ENCODE data around the gene MPP7.

DNA sequence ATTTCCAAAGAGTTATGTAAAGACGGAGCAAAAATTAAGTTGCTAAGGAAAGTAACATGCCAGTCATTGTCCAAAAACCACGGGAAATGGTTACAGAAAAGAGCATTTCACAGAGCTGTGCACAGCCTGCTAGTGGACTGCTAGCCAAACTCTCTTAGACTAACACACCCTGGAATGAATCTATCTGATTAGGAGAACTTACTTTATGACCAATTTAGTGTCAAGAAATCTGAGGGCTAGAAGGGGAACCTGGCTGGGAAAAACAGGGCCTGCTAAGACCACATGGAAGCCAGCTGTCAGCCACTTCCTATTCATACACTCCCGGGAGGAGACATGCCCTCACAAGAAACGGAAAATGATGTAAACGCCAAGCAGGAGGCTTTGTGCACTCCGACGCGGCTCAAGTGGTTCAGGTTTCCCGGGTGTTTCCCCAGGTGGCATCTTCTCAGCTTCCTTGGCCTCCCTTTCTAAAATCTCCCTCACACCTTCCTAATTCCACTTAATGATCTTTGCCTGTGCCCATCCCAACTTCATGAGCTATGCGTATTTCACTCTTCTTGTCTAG, 54.7 kb downstream of the MPP7 start:
- PRO-cap, result no peak
- RRBS, result 40% methylated on average over 6 of the region's 10 CpGs

DNA sequence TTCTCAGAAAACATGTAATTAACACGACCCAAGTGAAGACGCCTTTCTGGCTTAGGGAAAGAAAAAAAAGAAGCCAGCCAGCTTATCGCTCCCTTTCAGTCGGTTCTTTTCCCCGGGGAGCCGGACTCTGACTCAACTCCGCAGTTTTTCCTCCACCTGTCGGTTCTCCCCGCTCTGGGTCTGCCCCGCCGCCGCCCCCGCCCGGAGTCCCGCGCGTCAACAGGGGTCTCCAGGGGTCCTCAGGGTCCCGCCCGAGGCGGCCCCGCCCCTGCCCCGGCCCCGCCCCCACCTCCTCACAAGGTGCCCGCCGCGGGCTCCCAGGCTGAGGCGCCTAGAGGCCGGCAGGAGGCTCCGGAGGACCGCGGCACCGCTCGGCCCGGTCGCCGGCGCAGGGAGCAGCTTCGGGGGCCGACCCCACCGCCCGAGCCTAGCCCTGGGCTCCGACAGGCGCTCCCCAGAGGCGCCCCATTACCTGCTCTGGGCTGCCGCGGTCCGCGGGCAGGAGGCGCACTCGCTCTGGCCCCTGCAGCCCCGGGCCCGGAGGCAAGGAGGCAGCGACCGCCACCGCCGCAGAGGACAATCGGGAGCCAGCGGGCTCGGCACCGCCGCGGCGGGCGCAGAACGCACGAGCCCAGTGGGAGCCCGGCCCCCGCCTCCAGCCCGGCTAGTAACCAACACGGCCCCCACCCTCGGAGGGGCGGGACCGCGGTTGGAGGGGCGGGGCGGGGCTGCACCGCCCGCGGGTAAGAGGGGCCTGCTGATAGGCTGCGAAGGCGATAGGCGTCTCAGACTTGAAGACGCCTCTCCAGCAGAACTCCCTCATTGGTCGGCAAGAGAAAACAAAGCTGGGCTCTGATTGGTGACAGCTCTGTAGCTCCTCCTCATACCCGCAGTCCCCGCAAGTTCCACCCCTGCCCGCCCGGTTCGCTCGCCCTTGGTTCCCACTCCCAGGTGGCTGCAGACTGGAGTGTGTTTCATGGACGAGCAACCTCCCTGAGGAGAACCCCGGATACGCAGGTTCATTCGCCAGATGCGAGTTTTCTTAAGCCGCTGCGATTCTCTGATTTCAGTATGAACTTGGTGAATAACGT, at the start of gene MPP7:
Gene MPP7, minus strand, starts transcription at position 676 of the 1,091 bp plus-strand sequence.
- PRO-cap, result bidirectional peak, plus-strand start at position 344 of the sequence, minus-strand start at position 182 of the sequence; bidirectional peak, plus-strand start at position 960 of the sequence, minus-strand start at position 623 of the sequence
- RRBS, result 2% methylated on average over 37 of the region's 98 CpGs

- PRO-cap, result no peak
- RRBS, result no CpG with 5 or more reads among the region's 4 CpGs
Observed at GRCh38 chr10:28559118-28559659, 26.3 kb downstream of the WAC start.

DNA sequence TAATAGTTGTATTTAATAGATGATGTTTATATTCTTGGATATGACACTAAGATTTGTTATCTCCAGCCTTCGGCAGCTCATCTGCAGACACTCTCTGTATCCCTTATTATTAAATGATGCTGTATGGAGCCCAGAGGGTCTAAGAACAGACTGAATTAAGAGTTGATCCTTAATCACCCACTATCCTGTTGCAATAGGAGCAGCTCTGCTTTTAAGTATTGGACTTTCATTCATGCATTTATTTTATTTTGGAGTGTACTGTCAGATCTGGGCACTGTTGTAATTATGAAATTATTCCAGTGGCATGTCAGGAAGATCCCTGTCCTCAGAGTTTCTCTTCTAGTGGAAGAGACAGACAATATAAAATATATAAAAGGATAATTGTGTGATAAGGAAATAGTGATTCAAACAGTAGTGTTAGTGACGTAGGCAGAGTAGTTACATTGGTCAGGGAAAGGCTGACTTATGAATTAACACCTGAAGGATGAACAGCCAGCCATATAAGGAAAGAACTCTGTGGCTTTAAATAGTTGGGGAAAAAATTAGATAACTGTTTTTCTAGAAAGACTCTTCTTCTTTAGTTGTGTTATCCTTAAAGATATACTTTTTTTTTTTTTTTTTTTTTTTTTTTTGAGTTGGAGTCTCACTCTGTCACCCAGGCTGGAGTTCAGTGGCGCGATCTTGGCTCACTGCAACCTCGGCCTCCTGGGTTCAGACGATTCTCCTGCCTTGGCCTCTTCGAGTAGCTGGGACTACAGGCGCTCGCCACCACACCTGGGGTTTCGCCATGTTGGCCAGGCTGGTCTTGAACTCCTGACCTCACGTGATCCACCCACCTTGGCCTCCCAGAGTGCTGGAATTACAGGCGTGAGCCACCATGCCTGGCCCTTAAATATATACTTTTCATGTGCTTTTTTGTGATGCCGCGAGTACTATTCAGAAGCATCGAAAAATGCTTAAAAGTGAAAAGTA, 37.7 kb downstream of the WAC start:
- PRO-cap, result no peak
- RRBS, result no CpG with 5 or more reads among the region's 15 CpGs

DNA sequence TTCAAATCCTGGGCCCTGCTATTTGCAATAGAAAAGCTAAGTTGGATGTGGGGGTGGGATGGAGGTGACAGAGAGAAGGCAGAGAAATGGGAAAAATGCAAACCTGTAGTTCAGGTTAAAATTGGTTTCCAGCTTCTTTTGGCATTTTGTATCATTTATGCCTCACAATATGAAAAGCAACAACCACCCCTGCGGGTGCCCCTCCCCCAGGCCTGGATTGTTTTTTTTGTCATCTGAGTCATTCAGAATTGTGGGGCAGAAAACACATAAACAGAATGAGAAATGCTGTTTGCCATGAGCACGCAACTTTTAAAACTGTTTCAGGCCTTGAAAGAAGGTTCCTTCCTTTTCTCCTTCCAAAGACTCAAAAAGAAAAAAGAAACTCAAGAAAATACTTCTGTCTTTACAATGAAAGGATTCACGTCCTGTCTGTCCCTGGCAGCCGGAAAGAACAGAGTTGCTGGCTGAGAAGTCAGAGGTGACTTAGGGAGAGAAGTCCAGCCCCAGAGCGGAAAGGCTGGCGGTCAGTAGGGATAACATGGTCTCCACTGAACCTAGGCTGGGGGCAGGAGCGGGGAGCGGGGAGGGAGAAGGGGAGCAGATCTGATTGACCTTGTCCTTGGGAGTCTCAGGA, 133.1 kb downstream of the BAMBI start:
- PRO-cap, result no peak
- RRBS, result no CpG with 5 or more reads among the region's 8 CpGs

- PRO-cap, result no peak
- RRBS, result no CpG with 5 or more reads among the region's 10 CpGs
Observed at GRCh38 chr10:29410413-29410831, 121.6 kb downstream of the LYZL1 start.

GRCh38 chr10:29426398-29427033, 137.6 kb downstream of the LYZL1 start:
- PRO-cap, result no peak
- RRBS, result no CpG with 5 or more reads among the region's 3 CpGs

DNA sequence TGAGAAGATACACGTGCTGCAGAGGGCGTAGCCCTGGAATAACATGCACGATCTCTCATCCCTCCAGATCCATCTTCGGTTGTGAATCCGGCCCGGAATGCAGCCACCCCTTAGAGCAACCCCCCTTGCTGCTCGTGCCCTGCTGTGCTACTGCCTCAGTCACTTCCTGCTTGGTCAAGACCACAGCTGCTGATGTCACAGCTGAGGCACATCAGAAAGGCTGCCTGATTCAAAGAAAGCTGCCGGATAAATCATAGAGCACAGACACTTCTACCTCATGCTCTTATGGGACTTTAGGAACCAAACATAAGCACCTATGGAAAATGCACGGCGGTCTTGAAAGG, 152.0 kb downstream of the SVIL start:
- PRO-cap, result no peak
- RRBS, result 23% methylated on average over 2 of the region's 10 CpGs

- PRO-cap, result no peak
- RRBS, result no CpG with 5 or more reads among the region's 10 CpGs
Observed at GRCh38 chr10:29484478-29484878, 150.3 kb downstream of the SVIL start.

- PRO-cap, result no peak
- RRBS, result no CpG with 5 or more reads among the region's 8 CpGs
Observed at GRCh38 chr10:29617855-29618265, 16.9 kb downstream of the SVIL start.

GRCh38 chr10:29647481-29647929, 12.7 kb upstream of the SVIL start:
- PRO-cap, result no peak
- RRBS, result no CpG with 5 or more reads among the region's 5 CpGs

- PRO-cap, result no peak
- RRBS, result 100% methylated on average over 2 of the region's 21 CpGs
Observed at GRCh38 chr10:30182588-30183217, 123.3 kb upstream of the JCAD start.

GRCh38 chr10:30188472-30189017, 129.2 kb upstream of the JCAD start:
- PRO-cap, result no peak
- RRBS, result no CpG with 5 or more reads among the region's 12 CpGs

GRCh38 chr10:30247654-30248113, 101.4 kb downstream of the MTPAP start:
- PRO-cap, result no peak
- RRBS, result no CpG with 5 or more reads among the region's 4 CpGs

GRCh38 chr10:30445005-30445204, 10.9 kb downstream of the MAP3K8 start:
- PRO-cap, result no peak
- RRBS, result no CpG with 5 or more reads among the region's 3 CpGs

- PRO-cap, result no peak
- RRBS, result no CpG with 5 or more reads among the region's 13 CpGs
Observed at GRCh38 chr10:30458783-30459561, 25.0 kb downstream of the MAP3K8 start.

DNA sequence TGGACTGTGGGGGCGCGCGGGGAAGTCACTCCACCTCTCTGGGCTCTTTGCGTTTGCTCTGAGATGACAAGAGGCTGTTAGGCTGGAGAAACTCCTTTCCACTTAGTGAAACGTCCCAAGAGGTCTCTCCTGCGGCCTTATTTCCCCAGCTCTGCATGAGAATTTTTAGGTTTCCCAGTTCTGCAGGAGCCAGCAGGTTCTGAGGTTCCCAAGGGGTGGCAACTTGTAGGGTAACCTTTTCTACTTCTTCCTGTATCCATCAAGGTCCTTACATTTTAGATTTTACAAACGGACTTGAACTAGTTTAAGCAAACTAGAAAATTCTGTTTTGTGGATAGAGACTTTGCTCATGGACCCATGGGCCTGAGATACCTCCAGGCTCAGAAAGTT, 156.1 kb upstream of the LYZL2 start:
- PRO-cap, result no peak
- RRBS, result no CpG with 5 or more reads among the region's 7 CpGs

DNA sequence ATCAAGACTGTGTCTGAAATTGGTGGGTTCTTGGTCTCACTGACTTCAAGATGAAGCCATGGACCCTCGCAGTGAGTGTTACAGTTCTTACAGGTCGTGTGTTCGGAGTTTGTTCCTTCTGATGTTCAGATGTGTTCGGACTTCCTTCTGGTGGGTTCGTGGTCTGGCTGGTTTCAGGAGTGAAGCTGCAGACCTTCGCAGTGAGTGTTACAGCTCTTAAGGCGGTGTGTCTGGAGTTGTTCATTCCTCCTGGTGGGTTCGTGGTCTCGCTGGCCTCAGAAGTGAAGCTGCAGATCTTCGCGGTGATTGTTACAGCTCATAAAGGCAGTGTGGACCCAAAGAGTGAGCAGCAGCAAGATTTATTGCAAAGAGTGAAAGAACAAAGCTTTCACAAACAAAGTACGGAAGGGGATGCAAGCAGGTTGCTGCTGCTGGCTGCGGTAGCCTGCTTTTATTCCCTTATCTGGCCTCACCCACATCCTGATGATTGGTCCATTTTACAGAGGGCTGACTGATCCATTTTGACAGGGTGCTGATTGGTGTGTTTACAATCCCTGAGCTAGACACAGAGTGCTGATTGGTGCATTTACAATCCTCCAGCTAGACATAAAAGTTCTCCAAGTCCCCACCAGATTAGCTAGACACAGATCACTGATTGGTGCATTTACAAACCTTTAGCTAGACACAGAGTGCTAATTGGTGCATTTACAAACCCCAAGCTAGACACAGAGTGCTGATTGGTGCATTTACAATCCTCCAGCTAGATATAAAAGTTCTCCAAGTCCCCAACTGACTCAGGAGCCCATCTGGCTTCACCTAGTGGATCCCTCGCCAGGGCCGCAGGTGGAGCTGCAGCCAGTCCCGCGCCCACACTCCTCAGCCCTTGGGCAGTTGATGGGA, 102.2 kb downstream of the ZNF438 start:
- PRO-cap, result no peak
- RRBS, result no CpG with 5 or more reads among the region's 17 CpGs

GRCh38 chr10:30985524-30985895, 46.2 kb downstream of the ZNF438 start:
- PRO-cap, result no peak
- RRBS, result no CpG with 5 or more reads among the region's 1 CpG

GRCh38 chr10:31133542-31134021, 101.9 kb upstream of the ZNF438 start:
- PRO-cap, result bidirectional peak, plus-strand start at chr10:31133878, minus-strand start at chr10:31133767
- RRBS, result 2% methylated on average over 16 of the region's 30 CpGs